ENCODE data around the genes HDAC8 and FAM236D.

DNA sequence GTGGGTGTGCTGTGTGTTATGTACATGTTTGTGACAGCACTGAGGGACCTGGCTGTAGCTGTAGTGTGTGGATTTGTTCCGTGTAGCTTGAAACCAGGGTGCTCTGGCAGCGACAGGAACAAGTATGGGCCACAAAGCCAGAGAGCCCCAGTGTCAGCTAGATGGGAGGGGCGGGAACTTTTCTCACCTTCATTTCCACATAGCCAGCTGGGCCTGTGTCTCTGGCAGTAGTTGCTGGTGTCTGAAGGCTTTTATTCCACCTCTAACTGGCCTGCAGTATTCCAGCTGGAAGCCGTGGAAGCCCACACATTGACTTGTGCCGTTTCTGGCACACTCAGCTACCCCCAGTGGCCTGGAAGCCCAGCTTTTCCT, 82.2 kb downstream of the NHSL2 start:
- PRO-cap, 2 experiments = no peak in any of the 2 experiments
- RAMPAGE, long total RNA, 4 experiments = no peak in any of the 4 experiments

GRCh38 chrX:72041829-72042934, 131.5 kb downstream of the NHSL2 start:
- PRO-cap, 2 experiments = no peak in any of the 2 experiments
- RAMPAGE, long total RNA, 4 experiments = no peak in any of the 4 experiments

- PRO-cap, 2 experiments = no peak in any of the 2 experiments
- RAMPAGE, long total RNA, 4 experiments = no peak in any of the 4 experiments
These were observed 135.4 kb downstream of the NHSL2 start for GRCh38 chrX:72046127-72046422.

DNA sequence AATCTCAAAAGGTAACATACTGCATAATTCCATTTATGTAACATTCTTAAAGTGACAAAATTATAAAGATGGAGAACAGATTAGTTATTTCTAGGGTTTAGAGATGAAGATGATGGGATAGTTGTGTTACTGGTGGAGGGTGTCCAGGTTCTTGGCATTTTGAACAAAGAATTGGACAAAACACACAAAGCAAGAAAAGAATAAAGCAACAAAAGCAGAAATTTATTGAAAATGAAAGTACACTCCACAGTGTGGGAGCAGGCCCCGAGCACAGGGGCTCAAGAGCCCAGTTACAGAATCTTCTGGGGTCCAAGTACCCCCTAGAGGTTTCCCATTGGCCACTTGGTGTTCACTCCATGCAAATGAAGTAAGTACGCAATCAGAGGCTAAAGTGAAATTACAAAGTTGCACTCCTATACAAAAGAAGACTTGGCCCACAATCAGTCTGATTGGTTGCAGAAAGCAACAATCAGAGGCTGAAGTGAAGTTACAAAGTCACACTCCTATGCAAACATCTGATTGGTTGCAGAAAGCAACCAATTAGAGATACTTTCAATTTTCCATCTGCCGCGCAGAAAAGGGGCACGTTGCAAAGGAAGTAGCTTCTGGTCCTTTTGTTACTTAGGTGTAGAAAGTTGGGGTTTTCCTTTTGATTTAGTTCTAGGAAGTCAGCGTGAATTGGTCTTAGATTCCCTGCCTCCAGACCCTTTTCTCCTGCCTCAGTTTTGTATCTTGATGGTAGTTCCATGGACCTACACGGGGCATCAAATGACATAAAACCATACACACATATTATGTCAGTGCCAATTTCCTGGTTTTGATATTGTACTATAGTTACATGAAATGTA, 12.6 kb upstream of the PIN4 start:
- PRO-cap, 2 experiments = peak in 1 of 2 experiments; most common plus-strand start position 567 of the sequence (in 1); most common minus-strand start position 364 of the sequence (in 1)
- RAMPAGE, long total RNA, 4 experiments = no peak in any of the 4 experiments

- PRO-cap, 2 experiments = no peak in any of the 2 experiments
- RAMPAGE, long total RNA, 4 experiments = no peak in any of the 4 experiments
These were observed 18.3 kb downstream of the HDAC8 start for GRCh38 chrX:72553948-72555211.

DNA sequence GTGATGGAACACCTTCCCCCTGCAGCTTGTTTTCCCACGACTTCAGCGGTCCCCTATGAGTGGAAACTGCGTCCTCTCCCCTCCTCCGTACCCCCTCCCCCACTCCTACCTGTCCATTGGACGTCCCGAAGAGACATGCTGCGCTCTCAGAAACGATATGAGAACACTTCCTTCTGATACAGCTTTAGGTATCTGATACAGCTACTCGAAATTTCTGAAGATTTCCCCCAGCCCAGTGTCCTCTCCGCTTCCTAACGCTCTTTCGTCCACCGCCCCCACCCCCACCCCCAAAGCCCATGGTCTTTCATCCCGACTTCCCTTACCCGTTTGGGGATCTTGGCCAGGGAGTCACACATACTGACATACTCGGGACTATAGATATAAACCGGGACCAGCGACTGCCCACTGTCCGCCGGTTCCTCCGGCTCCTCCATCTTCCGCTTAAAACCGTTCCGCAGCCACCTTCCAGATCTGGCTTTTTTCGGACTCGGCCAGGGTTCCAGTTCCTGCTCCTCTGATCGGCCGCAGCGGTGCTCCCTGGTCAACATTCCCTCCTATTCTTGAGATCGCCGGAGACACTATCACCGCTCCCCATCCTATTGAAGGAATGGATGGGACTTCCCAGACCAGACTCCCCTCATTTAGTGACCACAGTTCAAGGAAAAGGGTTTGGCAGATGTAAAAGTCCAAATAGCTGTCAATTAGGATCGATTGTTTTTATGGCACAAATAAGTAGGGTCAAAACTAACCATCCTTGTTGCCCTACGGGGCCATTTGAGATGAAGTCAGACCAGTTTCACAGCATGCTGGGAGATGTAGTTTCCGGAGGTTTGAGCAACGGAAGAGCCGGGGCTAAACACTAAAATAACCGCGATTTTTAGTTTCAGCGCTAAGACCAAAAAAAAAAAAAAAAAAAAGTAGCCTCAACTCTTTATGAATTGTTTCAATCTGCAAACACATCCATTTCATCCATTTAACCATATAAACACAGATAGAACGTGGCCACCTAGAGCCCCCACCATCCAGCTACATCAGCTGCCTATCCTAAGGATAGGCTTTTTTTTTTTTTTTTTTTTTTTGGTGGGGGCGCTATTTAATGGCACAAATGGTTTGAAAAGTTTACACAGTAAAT, at the start of gene HDAC8:
TSS of gene HDAC8 (minus strand) at position 516 of the 1,132 bp plus-strand sequence.
- PRO-cap, 2 experiments = no peak in any of the 2 experiments
- RAMPAGE, long total RNA, 4 experiments = start-site peak on the minus strand in 3 of 4 experiments, centred at positions 477 to 515 of the sequence, 30 to 97 reads per replicate

GRCh38 chrX:72711978-72712920, 1.9 kb downstream of the PHKA1 start:
- PRO-cap, 2 experiments = peak in 1 of 2 experiments; most common plus-strand start chrX:72712249 (in 1)
- RAMPAGE, long total RNA, 4 experiments = no peak in any of the 4 experiments

DNA sequence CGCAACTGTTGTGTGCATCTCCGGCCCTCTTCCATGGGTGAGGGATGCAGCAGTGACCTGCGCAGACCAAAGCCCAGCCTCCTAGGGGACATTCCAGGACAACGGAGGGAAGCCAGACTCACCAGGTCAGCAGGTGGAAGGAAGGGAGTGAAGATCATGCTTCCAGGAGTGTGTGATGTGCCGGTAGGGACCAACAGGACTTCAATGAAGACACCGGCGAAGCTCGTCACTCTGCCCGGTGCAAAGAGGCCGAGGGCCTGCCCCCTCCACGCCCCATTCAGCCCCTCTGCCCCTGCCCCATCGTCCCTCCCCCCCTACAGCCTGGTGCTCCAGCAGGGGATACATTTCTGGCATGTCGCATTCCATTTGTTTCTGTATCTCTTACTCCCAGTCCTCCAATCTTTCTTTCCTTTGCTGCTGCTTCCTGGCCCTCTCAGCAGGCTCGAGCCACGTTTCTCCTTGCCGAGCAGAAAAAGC, at the start of gene FAM236D:
TSS of gene FAM236D (minus strand) at position 258 of the 477 bp plus-strand sequence.
- PRO-cap, 2 experiments = no peak in any of the 2 experiments
- RAMPAGE, long total RNA, 4 experiments = no peak in any of the 4 experiments

- PRO-cap, 2 experiments = no peak in any of the 2 experiments
- RAMPAGE, long total RNA, 4 experiments = start-site peak on the plus strand in 1 of 4 experiments, at chrX:73647617-73647784 at its widest, 5 reads per replicate
These were observed 84.7 kb downstream of the CHIC1 start for GRCh38 chrX:73647569-73648216.

DNA sequence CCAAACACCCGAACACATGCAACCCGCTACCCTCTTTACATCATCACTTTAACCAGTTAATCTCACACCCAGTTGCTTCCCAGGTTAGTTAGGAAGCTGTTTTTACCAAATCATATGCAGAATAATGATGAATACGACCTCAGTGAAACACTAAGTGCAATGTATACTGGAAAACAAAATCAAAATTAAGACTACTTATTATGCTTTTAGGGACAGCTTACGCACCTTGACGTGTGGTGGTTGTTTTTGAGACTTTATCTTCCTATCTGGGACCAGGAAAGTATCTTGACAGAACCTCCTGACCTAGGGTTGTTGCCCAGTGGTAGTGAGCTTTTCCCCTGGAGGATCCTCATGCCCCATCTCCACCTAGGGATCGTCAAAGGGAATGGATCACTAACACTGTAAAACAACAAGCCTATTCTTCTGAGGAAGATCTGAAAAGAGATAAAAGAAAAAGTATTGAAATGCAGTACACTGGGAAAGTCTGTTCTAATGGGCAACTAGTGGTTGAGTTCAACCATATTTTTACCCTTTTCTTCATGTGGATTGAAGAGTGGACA, 267.9 kb downstream of the CHIC1 start:
- PRO-cap, 2 experiments = no peak in any of the 2 experiments
- RAMPAGE, long total RNA, 4 experiments = start-site peak on the minus strand in 1 of 4 experiments, centred at position 411 of the sequence, 125 reads per replicate

GRCh38 chrX:73842365-73842936, 279.5 kb downstream of the CHIC1 start:
- PRO-cap, 2 experiments = no peak in any of the 2 experiments
- RAMPAGE, long total RNA, 4 experiments = no peak in any of the 4 experiments

DNA sequence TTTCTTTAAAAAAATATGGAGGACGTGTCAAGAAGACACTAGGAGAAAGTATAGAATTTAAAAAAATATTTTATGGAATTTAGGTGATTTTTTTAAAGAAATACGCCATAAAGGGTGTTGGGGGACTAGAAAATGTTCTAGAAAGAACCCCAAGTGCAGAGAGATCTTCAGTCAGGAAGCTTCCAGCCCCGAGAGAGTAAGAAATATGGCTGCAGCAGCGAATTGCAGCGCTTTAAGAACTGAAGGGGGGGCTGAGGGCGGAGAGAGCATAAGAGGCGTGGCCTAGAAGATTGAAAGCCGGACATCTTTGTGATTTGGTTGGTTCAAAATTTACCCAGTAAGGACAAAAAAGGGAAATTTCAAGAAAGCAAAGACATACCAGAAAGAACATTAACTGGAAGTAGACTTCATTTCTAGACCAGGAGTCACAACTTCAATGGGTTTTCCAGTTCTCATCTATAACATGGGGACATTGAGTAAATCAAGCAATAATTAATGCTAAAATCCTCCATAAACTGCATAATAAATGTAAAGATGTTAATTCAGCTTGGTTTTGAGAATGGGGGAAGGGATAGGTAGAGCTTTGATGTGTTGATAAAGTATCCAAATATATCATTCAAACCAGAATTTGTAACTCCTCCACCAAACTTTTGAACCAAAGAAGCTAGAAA, 289.6 kb downstream of the CHIC1 start:
- PRO-cap, 2 experiments = peak in 1 of 2 experiments; most common minus-strand start position 207 of the sequence (in 1)
- RAMPAGE, long total RNA, 4 experiments = no peak in any of the 4 experiments

GRCh38 chrX:73965826-73966311, 338.1 kb upstream of the ZCCHC13 start:
- PRO-cap, 2 experiments = no peak in any of the 2 experiments
- RAMPAGE, long total RNA, 4 experiments = no peak in any of the 4 experiments

GRCh38 chrX:74161349-74162387, 142.3 kb upstream of the ZCCHC13 start:
- PRO-cap, 2 experiments = no peak in any of the 2 experiments
- RAMPAGE, long total RNA, 4 experiments = start-site peak on the minus strand in 1 of 4 experiments, at chrX:74161477-74162112 at its widest, 7 to 14 reads per replicate

- PRO-cap, 2 experiments = no peak in any of the 2 experiments
- RAMPAGE, long total RNA, 4 experiments = no peak in any of the 4 experiments
These were observed 98.4 kb upstream of the ZCCHC13 start for GRCh38 chrX:74205439-74206032.

- PRO-cap, 2 experiments = no peak in any of the 2 experiments
- RAMPAGE, long total RNA, 4 experiments = no peak in any of the 4 experiments
These were observed 94.1 kb upstream of the ZCCHC13 start for GRCh38 chrX:74209692-74210484.

GRCh38 chrX:74248899-74249521, 55.0 kb upstream of the ZCCHC13 start:
- PRO-cap, 2 experiments = no peak in any of the 2 experiments
- RAMPAGE, long total RNA, 4 experiments = no peak in any of the 4 experiments

- PRO-cap, 2 experiments = no peak in any of the 2 experiments
- RAMPAGE, long total RNA, 4 experiments = no peak in any of the 4 experiments
These were observed 44.0 kb upstream of the ZCCHC13 start for GRCh38 chrX:74259438-74260845.

DNA sequence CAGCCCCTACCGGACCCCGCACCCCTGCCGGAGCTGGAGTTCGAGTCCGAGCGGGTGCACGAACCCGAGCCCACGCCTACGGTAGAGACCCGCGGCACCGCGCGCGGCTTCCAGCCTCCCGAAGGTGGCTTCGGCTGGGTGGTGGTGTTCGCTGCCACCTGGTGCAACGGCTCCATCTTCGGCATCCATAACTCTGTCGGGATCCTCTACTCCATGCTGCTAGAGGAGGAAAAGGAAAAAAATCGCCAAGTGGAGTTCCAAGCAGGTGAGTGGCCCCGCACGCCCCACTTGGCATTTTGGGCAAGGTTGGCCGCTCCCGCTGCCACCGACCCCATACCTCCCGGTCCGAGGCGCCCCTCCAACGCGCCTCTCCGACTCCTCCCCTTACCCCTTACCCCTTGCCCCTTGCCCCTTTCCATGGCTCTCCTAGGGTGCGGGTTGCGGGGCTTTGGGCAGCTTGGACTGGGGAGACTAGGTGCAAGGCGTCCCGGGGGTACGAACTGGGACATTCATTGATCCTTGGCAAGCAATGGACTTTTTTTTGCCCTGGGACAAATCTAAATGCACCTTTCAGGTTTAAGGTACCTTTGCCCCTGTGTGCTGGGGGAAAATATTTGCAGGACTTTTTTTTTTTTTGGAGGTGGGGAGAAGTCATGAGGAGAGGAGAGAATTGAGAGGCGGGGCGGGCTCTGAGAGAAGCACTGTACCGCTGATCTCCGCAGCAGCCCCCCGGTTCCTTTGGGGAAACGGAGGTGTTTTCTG, 691 bp downstream of the SLC16A2 start:
- PRO-cap, 2 experiments = no peak in any of the 2 experiments
- RAMPAGE, long total RNA, 4 experiments = start-site peak on the plus strand in 1 of 4 experiments, centred at position 125 of the sequence, 9 reads per replicate

GRCh38 chrX:75004640-75005023, 79.4 kb upstream of the NEXMIF start:
- PRO-cap, 2 experiments = no peak in any of the 2 experiments
- RAMPAGE, long total RNA, 4 experiments = no peak in any of the 4 experiments

Data from upper lobe of left lung (tissue), 5 donors.